Choroid plexus epithelial cell (primary cell): ENCODE results near the genes PTPN14 and GPATCH2.

- RRBS = no CpG with 5 or more reads among the region's 40 CpGs
Measured at GRCh38 chr1:213996978-213998044, 9.5 kb downstream of the PROX1 start.

- RRBS = no CpG with 5 or more reads among the region's 17 CpGs
Measured at GRCh38 chr1:214355839-214356782, 75.2 kb downstream of the SMYD2 start.

DNA sequence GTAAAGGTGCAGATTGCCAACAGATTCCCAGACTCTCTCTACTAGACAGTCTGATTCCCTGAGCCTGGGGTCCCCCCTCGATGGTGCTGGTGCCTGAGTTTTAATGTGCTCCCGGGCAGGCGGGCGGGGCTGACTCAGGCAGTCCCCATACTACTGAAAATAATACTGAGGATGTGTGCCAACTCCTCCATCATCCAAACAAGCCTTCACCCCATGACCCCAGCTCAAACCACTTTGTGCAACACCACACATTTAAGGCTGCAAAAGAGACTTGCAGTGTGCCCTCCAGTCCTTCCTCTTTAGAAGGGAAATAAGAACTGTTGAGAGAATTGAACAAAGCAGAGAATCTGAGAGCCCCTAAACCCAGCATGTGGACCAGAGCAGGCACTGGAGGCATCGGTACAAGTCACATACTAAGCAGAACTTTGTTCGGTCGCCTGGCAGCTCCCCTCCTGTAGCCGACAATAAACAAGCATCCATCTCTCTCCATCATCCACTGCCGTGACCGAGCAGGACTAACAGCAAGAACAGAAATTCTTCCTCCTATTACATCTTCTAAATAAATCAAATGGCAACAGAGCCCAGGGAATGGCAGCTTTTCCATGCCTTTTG is 36.8 kb downstream of the PTPN14 start:
- RRBS = no CpG with 5 or more reads among the region's 10 CpGs

DNA sequence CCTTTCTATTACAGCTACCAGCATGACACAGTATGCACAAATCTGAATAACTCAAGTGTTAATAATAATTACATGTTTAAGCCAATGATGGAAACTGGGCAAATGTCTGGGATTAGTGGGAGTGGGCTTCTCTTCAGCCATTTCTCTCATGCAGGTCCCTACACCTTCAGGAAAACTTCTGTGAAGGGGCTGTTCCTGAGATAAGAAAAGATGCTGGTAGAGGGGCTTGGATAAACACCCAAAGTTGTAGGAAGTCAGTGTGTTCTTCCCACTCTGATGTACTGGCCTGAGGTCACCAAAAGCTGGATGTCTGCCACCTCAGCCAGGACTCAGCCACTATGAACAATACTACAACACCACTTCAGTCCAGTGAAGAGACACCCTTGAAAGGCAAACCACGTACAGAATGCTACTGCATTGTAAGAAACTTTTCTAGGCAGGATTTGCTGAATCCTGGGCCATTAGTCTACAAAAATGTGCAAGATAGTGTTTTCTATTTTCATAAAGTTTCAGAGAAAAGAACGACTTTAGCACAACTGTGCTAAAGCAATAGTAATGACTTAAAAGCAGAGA is 2.5 kb downstream of the PTPN14 start:
- RRBS = no CpG with 5 or more reads among the region's 2 CpGs

- RRBS = 2% methylated on average over 22 of the region's 24 CpGs
Measured at GRCh38 chr1:214550904-214551168, 566 bp downstream of the PTPN14 start.

DNA sequence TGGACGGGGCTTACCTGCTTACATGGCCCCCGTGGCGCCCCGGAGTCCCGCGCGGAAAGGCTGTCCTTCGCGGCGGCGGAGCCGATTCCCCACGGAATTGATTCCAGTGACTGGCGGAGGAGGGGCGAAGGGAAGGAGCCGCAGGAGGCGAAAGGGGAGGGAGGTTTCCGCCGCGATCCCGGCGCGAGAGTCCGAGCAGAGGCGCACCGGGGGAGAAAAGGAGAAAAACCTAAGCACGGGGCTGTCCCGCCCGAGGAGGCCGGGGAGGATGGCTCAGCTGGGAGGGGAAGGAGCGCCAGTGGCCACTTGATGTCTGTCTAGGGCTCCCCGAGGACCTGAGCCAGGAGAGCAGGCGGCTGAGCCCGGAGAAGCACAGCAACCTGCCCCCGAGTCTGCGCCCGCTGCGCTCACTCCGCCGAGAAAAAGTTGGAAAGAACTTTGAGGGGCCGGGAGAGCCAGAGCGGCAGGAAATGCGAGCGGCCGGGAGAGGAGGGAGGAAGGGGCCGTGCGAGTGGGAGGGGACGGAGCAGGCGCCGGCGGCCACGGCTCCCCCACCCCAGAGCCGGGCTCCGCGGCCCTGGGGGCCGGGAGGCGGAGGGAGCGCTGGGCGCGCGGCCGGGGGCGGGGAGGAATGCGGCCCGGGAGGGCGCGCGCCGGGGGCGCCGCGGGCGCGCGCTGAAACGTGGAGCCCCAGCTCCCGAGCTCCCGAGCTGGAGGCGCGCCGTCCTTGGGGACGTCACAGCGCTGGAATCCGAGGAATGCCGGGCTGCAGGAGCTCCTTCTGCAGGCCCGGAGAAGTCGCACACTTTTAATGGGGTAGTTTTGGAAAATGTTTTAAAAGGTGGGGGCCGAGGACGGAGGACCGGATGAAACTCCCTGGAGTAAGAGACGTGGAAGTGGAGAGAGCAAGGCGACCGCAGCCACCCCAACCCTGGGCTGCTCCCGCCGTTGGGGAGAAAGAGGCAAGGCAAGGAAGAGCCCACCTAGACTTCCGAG is at the start of gene PTPN14:
Gene PTPN14 (minus strand): TSS at position 434 of the 996 bp plus-strand sequence.
- RRBS = 1% methylated on average over 40 of the region's 96 CpGs

- RRBS = no CpG with 5 or more reads among the region's 1 CpG
Measured at GRCh38 chr1:215595809-215596776, 29.0 kb downstream of the KCTD3 start.

GRCh38 chr1:215650468-215651037 is 83.4 kb downstream of the KCTD3 start:
- RRBS = no CpG with 5 or more reads among the region's 6 CpGs

GRCh38 chr1:216162141-216162340 is 261.2 kb downstream of the USH2A start:
- RRBS = no CpG with 5 or more reads among the region's 2 CpGs

DNA sequence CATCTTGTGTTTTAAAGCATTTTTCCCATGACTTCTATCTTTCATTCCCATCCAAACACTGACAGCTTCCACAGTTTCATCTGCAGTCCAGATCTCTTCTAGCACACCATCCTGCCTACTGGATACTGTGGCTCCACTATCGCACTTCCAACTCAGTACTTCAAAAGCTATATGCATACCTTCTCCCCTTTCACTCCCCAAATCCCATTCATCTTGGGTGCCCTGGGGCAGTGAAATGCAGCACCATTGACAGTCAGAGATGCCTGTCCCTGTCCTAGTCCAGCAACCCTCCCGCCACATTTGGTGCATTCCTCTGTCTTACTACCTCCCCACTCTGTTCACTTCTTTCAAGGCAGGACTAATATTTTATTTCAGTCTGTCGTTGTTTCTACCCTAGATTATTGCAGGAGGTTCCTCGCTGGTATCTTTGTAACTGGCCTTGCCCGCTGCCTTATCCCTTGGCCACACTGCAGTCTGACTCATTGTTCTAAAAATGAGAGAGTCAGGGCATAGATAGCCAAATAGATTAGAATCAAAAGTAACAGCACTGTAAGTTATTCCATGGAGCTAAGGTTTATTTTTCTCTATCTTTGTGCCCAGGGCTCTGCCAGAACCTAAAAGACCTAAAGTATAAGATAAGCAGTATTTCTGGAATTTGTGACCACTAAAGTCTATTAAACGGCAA is 96.7 kb downstream of the ESRRG start:
- RRBS = no CpG with 5 or more reads among the region's 6 CpGs

- RRBS = 4% methylated on average over 10 of the region's 33 CpGs
Measured at GRCh38 chr1:217139598-217140015, 416.4 kb upstream of the ESRRG start.

DNA sequence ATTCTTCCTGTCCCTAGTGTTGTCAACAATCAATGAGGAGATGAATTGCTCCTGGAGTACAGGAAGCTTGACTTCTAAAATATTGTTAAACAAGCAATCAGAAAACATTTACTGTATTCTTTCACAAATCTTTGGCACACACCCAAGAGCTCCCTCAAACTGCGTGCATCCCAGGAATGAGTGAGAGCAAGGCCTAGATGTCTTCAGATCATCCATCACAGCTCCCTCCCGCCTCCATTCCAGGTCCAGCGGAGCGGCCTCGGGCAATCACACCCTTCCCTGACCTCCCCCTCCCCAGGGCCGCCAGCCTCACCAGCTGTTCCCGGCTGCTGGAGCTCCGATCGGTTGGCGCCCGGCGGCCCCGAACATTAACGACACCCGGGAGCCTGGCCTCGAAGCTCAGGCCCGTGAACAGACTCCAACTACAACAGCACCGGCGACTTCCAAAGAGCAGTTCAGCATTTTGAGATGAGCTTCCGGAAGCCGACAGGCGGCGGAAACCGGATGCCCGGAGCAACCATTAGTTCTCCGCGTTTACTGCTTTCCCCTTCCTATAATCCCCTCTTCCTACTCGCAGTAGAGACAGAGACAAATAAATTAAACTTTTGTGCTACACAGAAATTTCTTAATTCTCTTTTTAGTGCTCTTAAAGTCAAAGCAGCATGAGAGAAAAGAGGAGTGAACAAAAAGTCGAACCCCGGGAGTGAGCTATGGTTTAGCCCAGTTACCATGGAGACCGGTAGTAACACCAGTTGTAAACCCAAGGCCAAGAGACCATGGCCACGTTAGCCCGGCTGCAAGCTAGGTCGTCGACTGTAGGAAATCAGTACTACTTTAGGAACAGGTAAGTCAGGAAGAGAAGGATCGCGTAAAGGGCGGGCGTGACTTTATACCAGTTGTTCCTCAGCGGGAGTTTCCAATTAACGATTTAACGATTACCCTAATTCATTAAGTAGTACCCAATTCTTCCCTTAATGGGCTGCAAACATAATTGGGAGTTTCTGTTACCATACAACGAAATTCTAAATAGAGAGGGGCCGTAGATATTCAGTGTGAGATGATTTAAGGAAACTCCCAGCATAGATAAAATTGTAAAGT is at the start of gene GPATCH2:
Gene GPATCH2 (minus strand): TSS at position 488 of the 1,098 bp plus-strand sequence.
- RRBS = under 1% methylated on average over 7 of the region's 44 CpGs

GRCh38 chr1:218348430-218349221 is 3.5 kb downstream of the TGFB2 start:
- RRBS = no CpG with 5 or more reads among the region's 7 CpGs

DNA sequence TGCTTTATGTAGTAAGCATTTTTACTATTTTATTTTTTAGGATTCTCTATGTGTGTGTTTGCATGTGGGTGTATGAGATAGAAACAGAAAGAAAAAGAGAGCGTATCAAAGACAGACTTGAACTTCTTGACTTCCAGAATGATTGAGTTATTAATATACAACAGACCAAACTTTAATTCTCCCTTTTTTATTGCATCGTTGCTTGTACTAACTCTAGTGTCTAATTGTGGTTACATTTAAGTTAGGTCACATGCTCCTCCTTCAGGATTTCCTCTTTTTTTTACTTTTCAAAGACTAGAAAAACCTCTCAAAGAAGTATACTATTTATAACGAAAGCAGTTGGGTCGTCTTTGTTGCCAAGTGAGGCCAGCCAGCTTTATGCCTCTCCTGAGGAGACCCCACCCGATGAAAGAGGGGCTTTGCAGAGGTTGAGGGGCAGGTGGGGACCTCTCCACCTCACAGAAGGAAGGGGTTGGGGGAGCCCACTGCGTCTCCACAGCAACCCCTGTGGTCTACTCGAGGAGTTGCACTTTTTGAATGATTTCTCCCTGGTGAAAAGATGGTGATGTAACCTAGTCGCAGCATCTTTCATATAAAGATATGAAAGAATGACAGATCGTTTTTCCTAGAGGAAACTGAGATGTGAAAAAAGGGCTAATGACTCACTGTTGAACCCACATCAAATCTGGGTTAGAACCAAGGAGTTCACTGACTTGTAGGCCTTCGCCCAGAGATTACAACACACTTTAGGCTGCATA is 6.3 kb downstream of the TGFB2 start:
- RRBS = no CpG with 5 or more reads among the region's 10 CpGs

GRCh38 chr1:218463190-218464015 is 118.3 kb downstream of the TGFB2 start:
- RRBS = no CpG with 5 or more reads among the region's 13 CpGs

GRCh38 chr1:218480149-218480566 is 135.0 kb downstream of the TGFB2 start:
- RRBS = no CpG with 5 or more reads among the region's 3 CpGs

DNA sequence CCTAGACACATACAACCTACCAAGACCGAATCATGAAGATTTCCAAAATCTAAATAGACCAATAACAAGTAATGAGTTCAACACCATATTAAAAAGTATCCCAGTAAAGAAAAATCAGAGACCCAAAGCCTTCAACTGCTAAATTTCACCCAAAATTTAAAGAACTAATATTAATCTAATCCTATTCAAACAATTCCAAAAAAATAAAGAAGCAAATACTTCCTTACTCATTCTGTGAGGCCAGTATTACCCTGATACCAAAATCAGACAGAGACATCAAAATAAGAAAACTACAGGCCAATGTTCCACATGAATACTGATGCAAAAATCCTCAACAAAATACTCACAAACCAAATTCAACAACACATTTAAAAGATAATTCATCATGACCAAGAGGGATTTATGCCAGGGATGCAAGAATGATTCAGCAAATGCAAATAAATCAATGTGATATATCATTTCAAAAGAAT is 81.7 kb upstream of the LYPLAL1 start:
- RRBS = no CpG with 5 or more reads among the region's 1 CpG

GRCh38 chr1:219188064-219188730 is 14.5 kb downstream of the LYPLAL1 start:
- RRBS = no CpG with 5 or more reads among the region's 3 CpGs